Mucosa of descending colon (tissue), 1 donor: ENCODE results near the gene LYSMD2.

GRCh38 chr15:51075130-51075882, 19.4 kb downstream of the TNFAIP8L3 start:
- PRO-cap, result no peak

GRCh38 chr15:51104368-51105079, 9.8 kb upstream of the TNFAIP8L3 start:
- PRO-cap, result unidirectional peak, minus-strand start at chr15:51104557

DNA sequence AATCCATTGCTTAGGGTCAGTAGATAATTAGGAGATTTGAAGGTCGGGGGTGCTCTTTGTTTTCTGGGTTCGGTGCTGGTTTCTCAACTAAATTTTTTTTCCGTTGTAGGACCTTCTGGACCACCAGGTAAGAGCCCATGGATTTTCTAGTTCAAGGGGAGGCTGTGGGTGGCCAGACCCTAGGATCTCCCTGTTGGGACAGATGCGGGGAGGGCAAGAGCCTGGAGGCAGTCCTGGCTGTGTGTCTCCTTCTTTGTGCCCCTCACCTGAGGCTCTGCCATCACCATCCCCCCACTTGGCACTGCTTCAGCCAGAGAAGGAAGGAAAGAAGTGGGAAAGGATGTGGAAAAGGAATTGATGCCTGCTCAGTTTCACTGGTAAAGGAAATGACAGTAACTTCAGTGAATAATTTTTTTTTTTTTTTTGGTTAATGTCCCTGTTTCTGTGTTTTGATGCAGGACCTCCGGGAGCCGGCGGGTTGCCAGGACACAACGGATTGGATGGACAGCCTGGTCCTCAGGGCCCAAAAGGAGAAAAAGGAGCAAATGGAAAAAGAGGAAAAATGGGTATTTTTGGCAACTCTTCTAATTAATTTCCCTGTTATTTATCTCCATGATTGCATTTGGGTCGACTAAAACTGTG, 42.0 kb downstream of the GLDN start:
- PRO-cap, result no peak

DNA sequence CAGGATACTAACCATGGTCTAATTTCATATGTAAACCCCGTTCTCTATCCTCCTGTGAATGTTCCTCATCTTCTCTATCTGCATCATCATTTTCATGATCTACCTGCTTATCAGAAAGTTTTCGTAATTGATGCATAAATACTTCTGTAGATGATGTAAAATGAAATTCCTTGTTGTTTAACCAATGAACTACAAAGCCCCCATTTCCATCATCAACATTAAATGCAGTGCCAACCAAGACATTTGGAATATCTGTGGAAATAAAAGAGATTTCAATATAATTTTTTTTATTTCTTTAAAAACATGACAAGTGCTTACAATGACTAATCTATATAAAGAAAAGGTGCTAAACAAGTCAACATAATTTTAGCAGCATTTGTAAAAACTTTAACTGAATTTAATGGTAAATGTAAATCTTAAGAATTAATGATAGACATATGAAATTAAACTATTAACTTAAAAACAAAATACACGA, 84.3 kb downstream of the DMXL2 start:
- PRO-cap, result no peak

GRCh38 chr15:51585698-51586625, 36.6 kb downstream of the DMXL2 start:
- PRO-cap, result no peak

GRCh38 chr15:51737542-51737974, at the start of gene LYSMD2:
Gene LYSMD2, minus strand, starts transcription at chr15:51737655.
- PRO-cap, result bidirectional peak, plus-strand start at chr15:51737725, minus-strand start at chr15:51737646

GRCh38 chr15:51751786-51752691, 642 bp downstream of the TMOD2 start:
- PRO-cap, result no peak

DNA sequence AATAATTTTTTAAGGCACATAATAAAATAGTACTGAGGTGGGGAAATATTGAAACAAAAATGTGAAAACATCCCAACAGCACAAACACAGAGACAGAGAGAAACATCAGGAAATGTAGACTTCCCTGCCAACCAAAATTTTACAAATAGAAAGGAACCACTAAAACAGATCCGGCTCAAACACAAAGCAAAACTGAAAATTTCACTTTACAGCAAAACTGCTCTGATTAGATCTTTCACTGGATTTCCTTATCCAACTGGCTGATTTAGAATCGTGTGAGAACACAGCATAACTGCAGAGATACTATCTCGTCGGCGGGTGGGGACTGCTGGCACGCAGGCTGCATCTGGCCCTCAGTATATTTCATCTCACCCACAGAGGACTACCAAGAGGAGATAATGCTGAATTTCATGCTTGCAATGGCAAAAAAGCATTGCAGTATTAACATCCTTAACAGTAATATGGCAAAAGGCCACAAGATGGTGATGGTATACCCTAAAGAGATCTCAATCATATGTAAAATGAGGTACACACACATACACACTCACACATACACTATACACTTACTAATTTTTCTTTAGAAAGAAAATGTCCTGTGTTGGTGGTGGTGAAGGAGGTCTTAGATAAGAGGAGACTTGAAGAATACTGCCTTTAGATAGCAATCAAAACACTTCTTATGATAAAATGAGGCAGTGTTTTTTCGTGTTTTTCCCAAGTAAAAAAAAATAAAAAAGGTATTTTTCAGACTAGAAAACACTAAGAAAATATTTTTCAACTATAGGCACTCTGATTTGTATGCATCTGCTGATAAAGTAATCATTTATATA, 10.6 kb upstream of the LEO1 start:
- PRO-cap, result unidirectional peak, minus-strand start at position 400 of the sequence

- PRO-cap, result no peak
These were observed 17.5 kb downstream of the BCL2L10 start for GRCh38 chr15:52095047-52095413.

DNA sequence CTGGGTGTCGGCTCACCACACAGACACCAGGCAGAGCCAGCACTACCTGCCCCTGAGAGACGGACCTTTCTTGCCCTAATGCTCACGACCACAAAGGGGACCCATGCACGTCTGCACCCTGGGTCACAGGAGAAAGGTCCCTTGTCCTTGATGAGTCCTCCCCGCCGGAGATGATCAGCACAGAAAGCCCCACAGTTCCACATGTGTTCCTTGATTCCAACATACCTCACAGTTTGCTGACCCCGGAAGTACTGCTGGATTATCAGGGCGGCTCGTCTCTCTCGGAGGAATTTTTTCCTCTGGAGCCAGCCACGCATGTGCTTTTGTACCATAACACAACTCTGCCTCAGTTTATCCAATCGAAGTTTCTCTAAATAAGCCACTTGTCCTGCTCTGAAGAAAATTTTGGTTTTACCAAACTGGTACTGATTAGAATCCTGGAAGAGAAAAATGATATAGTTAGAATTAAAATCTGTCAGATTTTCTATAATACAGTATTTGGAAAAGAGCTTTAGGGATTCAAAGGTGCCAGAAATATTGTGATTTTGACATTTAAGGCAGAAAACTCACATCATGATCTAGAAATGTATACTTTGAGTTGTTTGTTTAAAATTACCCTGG, 51.4 kb downstream of the MYO5C start:
- PRO-cap, result no peak

DNA sequence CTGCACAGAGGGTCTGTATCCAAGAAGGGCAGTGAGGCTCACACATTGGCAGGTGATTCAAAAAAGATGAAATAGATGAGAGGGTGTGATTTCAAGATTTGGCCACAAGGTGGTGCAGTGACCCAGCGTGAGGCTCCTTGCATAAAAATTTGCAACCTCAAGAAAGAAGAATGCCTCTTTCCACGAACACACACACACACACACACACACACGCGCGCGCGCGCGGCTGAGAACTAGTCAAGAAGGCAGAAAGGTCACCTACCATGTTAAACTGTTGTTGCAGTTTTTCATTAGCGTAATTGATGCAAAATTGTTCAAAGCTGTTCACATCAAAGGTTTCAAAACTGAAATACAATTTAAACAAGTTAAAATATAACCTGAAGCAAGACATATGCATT, 39.2 kb downstream of the MYO5C start:
- PRO-cap, result no peak

DNA sequence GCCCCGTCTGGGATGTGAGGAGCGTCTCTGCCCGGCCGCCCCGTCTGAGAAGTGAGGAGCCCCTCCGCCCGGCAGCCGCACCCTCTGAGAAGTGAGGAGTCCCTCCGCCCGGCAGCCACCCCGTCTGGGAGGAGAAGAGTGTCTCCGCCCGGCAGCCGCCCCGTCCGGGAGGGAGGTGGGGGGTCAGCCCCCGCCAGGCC, 9.7 kb downstream of the MYO5C start:
- PRO-cap, result no peak

- PRO-cap, result no peak
These were observed 8.5 kb downstream of the MYO5C start for GRCh38 chr15:52287104-52287533.

GRCh38 chr15:52362296-52362813, 66.8 kb upstream of the MYO5C start:
- PRO-cap, result no peak

DNA sequence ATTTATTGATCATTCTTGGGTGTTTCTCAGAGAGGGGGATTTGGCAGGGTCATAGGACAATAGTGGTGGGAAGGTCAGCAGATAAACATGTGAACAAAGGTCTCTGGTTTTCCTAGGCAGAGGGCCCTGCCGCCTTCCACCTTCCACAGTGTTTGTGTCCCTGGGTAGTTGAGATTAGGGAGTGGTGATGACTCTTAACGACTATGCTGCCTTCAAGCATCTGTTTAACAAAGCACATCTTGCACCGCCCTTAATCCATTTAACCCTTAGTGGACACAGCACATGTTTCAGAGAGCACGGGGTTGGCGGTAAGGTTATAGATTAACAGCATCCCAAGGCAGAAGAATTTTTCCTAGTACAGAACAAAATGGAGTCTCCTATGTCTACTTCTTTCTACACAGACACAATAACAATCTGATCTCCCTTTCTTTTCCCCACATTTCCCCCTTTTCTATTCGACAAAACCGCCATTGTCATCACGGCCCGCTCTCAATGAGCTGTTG, 69.5 kb downstream of the MYO5A start:
- PRO-cap, result no peak

DNA sequence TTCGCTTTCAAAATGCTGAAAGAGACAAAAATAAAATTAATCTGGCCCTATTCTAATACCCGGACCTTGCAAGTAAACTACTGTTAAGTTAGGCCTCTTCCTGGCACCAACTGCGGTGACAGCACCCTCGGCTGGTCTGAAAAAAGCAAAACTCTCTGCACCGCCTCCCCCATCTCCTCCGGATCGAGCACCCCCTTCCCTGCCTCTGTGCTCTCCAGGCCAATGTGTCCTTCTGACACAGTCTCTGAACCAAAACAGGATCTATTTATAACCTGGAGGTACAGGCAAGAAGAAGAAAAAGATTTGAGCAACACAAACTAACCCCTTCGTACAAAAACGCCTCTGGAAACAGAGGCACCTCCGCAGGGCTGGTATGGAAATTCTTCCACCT, 1.1 kb downstream of the ATOSA start:
- PRO-cap, result unidirectional peak, plus-strand start at position 106 of the sequence; bidirectional peak, plus-strand start at position 172 of the sequence, minus-strand start at position 112 of the sequence

GRCh38 chr15:52678499-52679077, 600 bp downstream of the ATOSA start:
- PRO-cap, result bidirectional peak, plus-strand start at chr15:52678525, minus-strand start at chr15:52678581; bidirectional peak, plus-strand start at chr15:52678804, minus-strand start at chr15:52678921

DNA sequence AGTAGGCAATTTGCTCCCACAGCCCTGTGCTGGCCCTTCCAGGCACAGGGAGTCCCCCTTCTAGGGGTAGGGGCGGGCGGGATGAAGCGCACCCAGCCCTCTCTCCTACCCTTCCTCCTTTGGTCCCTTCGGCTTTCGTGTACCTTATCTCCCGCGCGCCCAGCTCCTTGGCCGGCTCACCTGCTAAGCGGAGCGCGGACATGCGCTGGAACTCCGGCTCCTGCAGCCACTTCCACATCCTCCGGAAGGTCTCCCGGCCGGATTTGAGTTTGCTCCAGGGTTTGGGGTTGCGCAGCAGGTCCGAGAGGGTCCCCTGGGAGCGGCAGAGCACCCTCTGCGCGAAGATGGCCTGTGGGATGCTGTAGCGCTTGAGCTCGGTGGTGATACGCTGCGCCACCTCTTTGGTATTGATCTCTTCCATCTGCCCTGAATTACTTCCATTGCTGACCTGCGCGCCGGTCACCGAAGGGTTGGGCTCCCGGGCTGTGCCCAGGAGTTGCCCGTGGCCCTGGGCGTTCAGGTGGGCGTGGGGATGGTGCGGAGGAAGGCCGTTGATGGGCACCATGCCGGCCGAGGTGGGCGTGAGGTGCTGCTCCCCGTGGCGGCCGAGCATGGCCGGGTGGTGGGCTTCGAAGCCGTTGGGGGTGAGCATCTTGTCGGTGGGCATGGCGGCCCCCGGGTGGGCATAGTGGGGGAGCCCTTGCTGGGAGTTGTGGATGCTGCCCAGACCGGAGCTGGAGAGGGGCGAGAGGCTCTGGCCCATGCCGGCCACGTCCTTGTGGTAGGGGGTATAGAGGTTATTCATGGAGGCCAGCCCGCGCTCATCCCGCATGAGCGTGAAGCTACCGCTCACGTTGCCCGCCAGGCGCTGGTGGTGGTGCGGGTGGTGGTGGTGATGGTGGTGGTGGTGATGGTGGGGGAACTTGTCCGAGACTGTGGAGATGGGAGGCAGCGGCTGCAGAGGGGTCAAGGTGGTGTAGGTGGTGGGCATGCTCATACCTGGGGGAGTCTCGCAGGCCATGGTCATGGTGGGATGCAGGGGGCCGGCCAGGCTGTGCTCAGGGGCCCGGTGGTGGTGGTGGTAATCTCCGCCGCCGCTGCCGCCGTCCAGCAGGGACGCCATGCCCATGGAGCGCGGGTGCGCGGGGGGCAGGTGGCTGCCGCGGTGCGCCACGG, 1.1 kb downstream of the ONECUT1 start:
- PRO-cap, result no peak

DNA sequence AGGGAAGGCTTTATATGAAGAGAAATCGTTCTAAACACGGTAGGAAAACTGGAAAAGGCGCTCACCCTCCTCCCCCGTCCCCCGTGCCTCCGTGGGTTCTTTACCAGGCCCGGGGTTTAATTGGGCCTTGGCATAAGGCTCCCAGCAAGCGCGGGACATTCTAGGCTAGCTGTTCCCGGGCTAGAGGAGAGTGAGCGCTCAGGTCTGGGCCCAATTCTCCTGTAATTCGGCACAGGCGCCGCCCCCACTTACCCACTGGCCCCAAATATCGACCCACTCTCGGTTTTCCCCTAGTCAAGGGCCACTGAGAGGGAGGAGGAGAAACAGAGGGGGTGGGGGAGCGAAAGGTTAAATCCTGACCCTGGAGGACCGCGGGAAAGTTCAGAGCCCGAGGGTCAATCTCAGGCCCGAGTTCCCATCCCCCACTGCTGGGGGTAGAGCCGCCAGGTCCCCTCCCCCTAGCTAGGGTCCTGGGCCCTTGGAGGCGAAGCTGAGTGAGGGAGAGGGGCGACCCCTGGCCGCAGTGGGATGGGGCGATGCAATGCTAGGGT, 8.4 kb upstream of the ONECUT1 start:
- PRO-cap, result no peak

GRCh38 chr15:53445484-53445856, 314.0 kb downstream of the WDR72 start:
- PRO-cap, result no peak